ENCODE results near the gene SRSF6.

DNA sequence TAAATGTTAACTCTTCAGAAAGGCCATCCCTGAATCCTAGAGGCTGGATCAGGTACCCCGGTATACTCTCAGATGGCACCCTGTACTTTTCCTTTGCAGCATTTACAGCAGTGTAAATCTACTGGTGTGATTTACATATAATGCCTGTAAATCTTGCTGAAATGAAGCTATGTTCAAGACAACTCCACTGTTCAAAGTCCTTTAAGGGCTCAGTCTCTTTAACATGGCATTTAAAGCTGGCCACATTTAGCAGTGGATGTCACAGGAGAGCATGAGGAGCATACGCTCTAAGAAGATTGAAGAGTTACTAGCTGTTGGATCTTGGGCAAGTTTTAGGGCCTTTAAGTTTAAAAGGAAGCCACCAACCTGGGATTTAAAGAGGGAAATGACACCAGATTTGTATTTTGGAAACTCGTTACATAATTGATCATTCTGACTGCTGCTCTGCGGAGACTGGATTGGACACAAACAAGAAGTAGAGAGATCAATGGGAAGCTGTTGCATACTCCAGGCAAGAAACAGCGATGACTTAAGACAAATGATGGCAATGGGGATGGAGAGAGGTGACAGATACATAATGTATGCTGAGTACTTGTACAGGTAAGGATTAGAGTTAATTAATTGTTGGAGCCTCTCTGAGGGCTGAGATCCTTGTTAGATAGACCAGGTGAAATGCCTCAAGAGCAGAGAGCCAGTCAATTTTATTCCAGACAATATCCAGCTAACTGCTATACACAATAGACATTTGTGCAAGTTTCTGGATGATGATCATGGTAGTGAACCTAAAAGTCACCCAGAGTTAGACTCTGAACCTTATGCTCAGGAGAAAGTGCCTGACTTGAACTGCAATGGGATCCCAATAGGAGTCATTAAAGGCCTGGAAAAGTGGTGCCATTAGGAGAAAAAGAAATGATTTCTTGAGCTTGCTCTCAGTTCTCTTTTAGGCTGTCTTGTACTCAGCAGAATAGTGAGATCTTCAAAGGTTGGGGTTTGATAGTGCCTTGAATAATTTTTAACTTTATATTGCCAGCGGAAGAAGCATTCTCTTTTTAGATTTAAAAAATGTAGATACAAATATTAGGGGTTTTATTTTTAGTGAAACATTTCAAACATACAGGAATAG lies 33.1 kb upstream of the PLCG1 start:
- PRO-cap = no peak
- RAMPAGE, long total RNA, 3 experiments = no peak in any of the 3 experiments

GRCh38 chr20:41183169-41184012 lies 46.0 kb downstream of the PLCG1 start:
- PRO-cap = no peak
- RAMPAGE, long total RNA, 3 experiments = no peak in any of the 3 experiments

GRCh38 chr20:41261944-41262403 lies 55.6 kb downstream of the ZHX3 start:
- PRO-cap = no peak
- RAMPAGE, long total RNA, 3 experiments = no peak in any of the 3 experiments

GRCh38 chr20:41268900-41269335 lies 48.6 kb downstream of the ZHX3 start:
- PRO-cap = no peak
- RAMPAGE, long total RNA, 3 experiments = no peak in any of the 3 experiments

DNA sequence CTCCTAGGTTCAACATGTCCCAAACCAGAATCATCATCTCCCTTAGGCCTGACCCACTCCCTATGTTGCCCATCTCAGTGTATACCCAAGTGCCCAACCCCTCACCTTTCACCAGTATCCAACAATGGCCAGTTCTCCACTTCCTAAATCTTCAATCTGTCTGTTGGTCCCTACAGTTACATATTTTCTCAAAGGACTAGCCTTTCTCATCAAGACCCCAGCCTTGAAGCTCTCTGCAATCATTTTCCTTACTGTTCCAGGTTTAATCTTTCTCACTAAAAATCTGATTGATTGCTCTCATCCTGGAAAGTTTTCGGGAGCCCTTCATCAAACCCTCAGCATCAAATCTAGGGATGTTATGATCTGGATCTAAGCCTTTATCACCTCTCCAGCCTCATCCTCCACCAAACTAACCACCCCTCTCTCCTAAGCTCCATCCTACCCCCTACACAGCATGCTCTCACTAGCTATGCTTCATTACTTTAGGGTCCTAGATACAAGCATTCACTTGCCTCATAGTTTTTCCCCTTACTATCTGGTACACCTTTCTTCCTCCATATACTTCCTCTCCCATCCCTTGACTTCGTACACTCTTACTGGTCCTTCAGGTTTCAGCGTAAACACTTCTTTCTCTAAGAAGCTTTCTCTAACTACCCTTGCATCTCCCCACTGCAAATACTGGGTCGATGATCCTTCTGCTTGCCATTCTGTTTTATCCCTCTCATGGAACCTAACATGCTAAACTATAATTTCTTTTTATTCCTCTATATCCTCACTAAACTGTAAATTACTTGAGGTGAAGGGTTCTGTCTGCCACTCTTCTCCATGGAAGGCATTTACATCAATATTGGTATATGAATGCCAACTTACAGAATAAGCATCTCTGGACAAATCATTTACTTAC lies 32.9 kb downstream of the ZHX3 start:
- PRO-cap = no peak
- RAMPAGE, long total RNA, 3 experiments = no peak in any of the 3 experiments

- PRO-cap = no peak
- RAMPAGE, long total RNA, 3 experiments = no peak in any of the 3 experiments
Observed at GRCh38 chr20:41557255-41557978, 60.8 kb downstream of the CHD6 start.

- PRO-cap = no peak
- RAMPAGE, long total RNA, 3 experiments = no peak in any of the 3 experiments
Observed at GRCh38 chr20:41617900-41618215, 319 bp downstream of the CHD6 start.

DNA sequence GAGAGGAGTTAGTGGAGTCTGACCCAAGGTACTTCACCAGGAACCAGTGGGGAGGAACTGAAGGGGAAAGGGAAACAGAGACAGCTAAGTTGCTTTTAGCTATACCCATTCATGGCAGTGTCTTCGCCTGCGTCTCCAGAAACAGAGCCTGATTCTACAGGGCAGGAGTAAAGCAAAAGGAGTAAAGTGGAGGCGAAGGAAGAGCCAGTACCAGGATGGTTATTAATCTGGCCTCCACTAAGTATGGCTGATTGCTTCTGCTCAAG lies 2.9 kb upstream of the CHD6 start:
- PRO-cap = no peak
- RAMPAGE, long total RNA, 3 experiments = no peak in any of the 3 experiments

DNA sequence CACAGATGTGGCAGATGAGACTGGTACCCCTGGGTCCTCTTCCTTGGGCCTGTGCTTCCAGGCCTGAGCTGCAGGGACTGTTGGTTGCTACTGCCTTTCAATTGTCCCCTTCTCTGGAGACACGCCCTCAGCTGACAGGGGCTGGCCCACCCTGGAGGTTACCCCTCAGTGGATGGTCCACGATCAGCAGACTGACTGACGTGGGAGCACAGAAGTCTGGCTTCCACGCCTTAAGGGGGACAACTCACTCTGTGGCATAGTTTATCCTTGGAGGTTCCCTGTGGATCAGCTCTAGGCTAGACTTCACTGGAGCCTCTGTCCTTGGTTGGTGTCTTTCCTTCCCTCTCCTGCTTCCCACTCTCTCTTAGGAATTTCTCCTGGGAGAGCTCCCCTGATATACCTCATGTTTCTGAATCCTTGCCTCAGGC lies 495.2 kb upstream of the CHD6 start:
- PRO-cap = no peak
- RAMPAGE, long total RNA, 3 experiments = no peak in any of the 3 experiments

DNA sequence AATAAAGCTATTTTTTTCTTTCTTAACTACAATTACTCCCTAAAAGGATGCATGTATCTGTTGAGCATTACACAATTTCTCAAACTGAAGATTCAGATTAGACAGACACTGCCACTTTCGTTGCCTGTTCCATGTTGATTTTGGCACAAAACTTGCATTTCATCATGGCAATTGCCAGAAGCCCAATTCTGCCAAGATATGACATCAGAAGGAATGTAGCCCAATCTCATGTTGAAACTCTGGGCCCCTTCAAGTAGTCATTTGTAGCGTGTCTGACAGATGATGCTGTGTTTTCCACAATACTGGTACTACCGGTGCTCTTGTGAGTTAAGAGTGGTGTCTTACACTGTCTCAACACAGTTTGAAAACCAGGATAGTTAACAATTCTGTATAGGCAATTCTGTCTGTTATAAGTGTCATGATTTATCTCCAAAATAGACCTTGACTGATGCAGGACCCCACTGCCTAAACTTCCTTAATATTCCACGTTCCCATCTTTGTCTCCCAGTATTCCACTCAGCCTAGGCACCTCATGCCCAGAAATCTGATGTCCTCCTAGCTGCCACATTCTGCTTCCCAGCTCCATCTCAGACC lies 705.3 kb downstream of the PTPRT start:
- PRO-cap = unidirectional peak, plus-strand start at position 278 of the sequence
- RAMPAGE, long total RNA, 3 experiments = no peak in any of the 3 experiments

GRCh38 chr20:43456602-43457134 lies 1.0 kb upstream of the SRSF6 start:
- PRO-cap = no peak
- RAMPAGE, long total RNA, 3 experiments = no peak in any of the 3 experiments

DNA sequence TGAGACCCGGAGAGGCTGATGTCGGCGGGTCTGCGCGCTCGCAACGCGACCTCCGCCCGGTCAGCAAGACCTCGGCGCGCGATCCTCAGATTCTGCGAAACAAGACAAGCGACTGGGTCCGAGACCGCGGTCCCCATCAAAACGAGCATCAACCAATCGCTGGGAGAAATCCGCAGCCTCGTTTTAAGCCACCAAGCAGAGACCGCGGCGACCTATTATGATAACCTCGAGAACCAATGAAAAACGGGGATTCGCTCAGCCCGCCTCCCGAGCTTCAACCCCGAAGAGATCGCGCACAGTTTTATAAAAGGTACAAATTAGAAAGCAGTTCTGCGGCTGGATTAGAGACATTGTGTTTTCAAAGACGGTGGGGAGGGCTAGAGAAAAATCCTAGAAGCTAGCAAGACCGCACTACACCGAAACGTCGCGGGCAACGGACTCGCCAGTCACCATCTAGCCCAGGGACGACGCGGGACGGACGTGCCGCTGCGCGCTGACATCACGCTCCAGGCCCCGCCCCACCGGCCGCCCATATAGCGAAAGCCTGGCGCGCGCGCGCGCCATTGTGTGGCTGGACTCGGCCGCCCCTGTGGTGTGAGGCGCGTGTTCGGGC lies at the start of gene SRSF6:
SRSF6 (plus strand) TSS at position 563 of the 613 bp plus-strand sequence.
- PRO-cap = bidirectional peak, plus-strand start at position 563 of the sequence, minus-strand start at position 471 of the sequence
- RAMPAGE, long total RNA, 3 experiments = start-site peak on the plus strand in 2 of 3 experiments, centred at positions 561 to 566 of the sequence, 85 to 89 reads per replicate

GRCh38 chr20:43513822-43514086 lies 6.3 kb downstream of the L3MBTL1 start:
- PRO-cap = no peak
- RAMPAGE, long total RNA, 3 experiments = no peak in any of the 3 experiments

GRCh38 chr20:43681977-43682538 lies 15.1 kb downstream of the MYBL2 start:
- PRO-cap = no peak
- RAMPAGE, long total RNA, 3 experiments = no peak in any of the 3 experiments

DNA sequence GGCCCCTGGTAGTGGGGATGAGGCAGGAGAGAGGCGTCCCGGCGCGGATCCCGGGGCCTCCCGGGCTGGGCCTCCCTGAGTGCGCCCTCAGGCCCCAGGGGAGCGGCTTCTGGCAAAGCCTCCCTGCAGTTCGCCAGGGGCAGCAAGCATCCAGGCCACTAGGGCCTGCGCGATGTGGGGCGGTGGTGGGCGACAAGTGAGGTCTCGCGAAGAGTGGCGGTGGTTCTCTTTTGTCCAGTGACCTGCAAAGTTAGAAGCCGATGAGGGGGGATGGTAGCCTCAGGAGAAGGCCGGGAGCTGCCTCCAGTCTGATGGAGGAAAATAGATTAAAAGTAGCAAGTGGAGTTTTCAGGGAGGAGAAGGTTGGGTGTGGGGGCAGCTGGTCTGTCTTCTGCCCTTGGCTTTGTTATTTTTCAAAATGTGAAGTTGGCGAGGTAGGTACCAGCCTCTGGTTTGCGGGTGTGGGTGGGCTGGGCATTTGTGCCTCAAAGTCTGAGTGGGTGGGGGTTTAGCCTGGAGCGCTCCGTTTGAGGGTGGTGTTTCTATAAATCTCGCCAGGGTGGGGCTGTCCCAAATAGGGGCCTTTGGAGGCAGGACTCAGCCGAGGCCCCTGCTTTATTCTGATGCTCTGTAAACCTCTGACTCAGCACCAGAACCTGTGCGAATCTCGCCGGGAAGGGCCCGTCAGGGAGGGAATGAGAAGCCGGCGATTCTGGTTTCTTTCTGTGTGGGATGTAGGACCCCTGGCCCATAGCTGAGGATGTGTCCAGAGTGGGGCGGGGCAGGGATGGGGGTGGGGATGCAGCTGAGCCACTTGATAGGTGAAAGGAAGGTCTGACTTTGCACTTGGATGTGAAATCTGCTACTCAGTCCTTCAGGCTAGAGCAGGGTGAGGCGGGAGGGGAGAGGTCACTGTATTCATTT lies 1.9 kb downstream of the TOX2 start:
- PRO-cap = no peak
- RAMPAGE, long total RNA, 3 experiments = no peak in any of the 3 experiments

DNA sequence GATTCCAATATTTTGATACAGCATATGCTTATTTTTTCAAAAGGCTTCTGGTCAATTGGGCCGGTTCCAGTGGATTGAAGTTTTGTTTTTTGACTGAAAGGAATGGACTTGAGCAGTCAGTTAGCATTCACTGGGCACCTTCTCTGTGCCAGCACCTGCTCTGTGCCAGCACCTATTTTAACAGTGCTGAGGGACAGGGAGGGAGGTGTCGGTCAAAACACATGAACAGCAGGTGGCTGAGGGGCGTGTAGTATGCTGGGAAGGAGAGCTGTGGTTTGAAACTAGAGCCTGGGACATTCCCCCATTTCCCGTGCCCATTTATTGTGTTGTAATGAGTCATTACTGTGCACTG lies 86.9 kb downstream of the TOX2 start:
- PRO-cap = no peak
- RAMPAGE, long total RNA, 3 experiments = no peak in any of the 3 experiments

GRCh38 chr20:44019930-44020403 lies 105.3 kb downstream of the TOX2 start:
- PRO-cap = no peak
- RAMPAGE, long total RNA, 3 experiments = no peak in any of the 3 experiments

DNA sequence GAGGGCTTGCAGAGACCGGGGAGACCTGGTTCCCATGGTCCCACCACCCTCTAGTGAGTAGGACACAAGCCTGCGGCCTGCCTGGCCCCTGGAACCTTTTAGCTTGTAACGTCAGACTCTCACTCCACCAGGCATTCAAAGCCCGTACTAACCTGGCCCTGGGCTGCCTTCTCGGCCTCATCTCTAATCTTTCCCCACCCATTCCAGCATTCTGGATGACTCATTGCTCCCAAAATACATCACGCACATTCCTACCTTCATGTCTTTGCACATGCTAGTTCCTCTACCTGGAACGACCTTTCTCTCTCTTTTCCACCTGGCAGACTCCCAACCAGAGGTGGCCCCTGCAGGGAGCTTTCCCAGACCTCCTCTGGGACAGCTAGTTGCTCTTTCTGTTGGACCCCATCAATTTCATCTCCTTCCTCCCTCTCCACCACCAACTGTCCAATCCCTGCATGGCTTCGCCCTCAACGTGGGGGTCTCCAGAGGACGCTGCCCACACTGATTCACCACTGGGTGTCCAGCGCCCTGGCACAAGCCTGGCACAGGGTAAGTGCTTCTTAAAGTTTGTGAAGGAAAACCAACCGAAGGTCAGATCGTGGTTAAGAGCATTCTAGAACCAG lies 35.3 kb downstream of the JPH2 start:
- PRO-cap = no peak
- RAMPAGE, long total RNA, 3 experiments = no peak in any of the 3 experiments

DNA sequence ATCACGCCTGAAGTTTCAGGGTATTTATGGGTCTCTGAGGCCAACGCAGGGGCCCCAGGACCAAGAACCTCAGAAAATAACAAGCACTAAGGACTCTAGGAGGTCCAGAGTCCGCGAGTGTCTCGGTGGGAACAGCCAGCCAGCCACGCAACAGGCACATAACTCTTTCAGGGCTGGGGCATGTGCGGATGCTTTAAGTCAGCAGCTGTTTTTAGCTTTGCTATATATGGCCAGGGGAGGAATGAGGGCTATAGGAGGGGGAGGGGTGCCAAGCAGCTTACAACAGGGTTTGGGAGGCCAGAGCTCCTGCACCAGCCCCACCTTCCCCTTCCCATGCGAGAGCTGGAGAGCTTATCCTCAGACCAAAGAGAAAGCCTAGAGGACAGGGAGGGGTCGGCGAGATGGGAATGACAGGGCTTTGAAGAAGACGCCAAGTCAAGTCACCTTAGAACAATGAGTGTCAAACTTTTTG lies 6.2 kb downstream of the JPH2 start:
- PRO-cap = bidirectional peak, plus-strand start at position 282 of the sequence, minus-strand start at position 133 of the sequence
- RAMPAGE, long total RNA, 3 experiments = no peak in any of the 3 experiments

DNA sequence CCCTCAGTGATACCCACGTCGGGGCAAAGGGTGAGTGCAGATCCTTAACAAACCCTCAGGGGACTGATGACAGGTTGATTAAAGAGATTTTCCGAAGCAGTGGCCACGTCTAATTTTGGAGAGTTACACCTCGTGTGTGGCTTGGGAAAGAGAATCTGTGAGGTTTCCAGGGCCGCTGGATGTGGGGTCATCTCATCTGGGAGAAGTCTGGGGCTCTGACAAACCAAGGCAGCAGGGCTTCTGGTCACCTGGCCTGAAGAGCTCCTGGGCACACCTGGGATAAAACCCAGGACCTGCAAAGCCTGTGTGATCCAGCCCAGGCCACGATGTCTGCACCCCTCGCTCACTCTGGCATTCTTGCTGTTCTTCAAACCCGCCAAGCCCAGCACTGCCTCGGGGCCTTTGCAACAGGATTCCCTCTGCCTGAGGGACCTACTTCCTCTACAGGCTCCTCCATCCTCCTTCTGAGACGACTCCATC lies 4.7 kb downstream of the JPH2 start:
- PRO-cap = bidirectional peak, plus-strand start at position 195 of the sequence, minus-strand start at position 65 of the sequence
- RAMPAGE, long total RNA, 3 experiments = no peak in any of the 3 experiments

All from gastrocnemius medialis (tissue), 3 donors.